ENCODE measurements around a stretch of chr19.

DNA sequence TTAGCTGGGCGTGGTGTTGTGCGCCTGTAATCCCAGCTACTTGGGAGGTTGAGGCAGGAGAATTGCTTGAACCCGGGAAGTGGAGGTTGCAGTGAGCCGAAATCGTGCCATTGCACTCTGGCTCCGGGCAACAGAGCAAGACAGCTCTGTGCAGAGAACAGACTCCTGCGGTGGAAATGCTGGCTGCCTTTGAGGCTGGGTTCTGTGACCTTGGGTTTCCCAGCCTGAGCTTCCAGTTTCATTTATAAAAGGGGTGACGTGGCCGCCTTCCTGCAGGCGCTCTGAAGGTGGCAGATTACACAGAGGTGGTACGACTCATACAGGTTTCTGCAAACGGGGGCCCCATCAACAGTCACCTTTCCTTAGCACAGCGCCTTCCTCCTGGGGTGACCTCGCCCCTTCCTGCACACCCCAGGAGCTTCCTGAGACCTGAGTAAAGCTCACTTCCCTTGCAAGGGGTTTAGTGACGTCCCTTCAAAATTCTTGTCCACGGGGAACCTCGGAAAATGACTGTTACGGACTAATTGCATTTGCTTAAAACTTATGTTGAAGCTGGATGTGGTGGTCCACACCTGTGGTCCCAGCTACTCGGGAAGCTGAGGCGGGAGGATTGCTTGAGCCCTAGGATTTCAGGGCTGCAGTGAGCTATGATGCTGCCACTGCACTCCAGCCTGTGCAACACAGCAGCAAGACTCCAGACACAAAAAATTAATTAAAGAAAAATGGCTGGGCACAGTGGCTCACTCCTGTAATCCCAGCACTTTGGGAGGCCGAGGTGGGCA, 81.6 kb downstream of the GNG7 start:
- PRO-cap, 3 experiments: peak in 1 of 3 experiments; most common plus-strand start position 322 of the sequence (in 1); most common minus-strand start position 218 of the sequence (in 1)
- RAMPAGE, long total RNA: no peak
- RRBS, 2 experiments: no CpG with 5 or more reads among the region's 21 CpGs

DNA sequence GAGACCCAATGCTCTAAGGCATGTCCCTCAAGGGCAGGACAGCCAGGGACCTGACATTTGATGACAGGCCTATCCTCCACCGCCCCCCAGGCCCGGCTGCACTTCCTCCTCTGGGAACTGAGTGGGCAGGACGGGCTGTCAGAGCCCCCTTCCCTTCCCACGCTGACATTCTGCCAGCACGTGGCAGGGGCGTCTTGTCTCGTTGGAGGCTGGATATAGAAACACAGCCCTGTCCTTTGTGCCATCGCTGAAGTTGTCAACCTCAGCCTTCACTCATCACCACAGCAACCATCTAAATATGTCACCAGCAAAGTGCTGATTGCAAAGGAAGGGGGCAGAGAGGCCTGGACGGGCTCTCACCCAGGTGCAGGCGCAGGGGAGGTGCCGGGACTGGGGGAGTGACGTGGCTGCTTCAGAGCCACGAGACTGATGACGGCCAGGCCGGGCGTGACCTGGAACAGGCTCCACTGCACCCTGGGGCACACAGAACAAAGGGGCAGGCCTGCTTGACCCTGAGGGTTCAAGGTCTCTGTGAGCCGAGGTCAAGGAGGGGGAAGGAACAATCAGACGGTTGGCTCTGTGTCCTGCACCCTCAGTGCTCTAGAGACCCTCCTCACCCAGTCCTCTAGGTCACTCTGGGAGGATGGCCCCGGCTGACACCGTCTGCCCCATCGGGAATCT, 38.3 kb downstream of the GNG7 start:
- PRO-cap, 3 experiments: no peak in any of the 3 experiments
- RAMPAGE, long total RNA: no peak
- RRBS, 2 experiments: 43 to 47% methylated on average over 5 of the region's 21 CpGs

DNA sequence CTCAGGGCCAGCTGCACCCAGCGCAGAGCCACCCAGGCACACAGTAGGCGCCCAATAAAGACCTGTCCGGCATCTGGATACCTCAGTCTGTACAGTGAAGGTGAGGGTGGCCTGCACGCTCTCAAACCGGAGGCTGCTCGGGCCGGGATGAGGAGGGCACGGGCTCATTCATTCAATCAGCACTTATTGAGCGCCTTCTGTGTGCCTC, 294 bp downstream of the SLC39A3 start:
- PRO-cap, 3 experiments: no peak in any of the 3 experiments
- RAMPAGE, long total RNA: no peak
- RRBS, 2 experiments: 4 to 5% methylated on average over 7 of the region's 9 CpGs

GRCh38 chr19:2775105-2775901, 7.8 kb downstream of the SGTA start:
- PRO-cap, 3 experiments: peak in 1 of 3 experiments; most common plus-strand start chr19:2775467 (in 1)
- RAMPAGE, long total RNA: no peak
- RRBS, 2 experiments: no CpG with 5 or more reads among the region's 29 CpGs

- PRO-cap, 3 experiments: no peak in any of the 3 experiments
- RAMPAGE, long total RNA: no peak
- RRBS, 2 experiments: 67% methylated on average over 1 of the region's 19 CpGs; no CpG with 5 or more reads in 1 of the 2 experiments
These were observed 11.9 kb downstream of the THOP1 start for GRCh38 chr19:2797155-2797684.

GRCh38 chr19:2902546-2902927, 1.8 kb downstream of the ZNF57 start:
- PRO-cap, 3 experiments: no peak in any of the 3 experiments
- RAMPAGE, long total RNA: no peak
- RRBS, 2 experiments: no CpG with 5 or more reads among the region's 4 CpGs

DNA sequence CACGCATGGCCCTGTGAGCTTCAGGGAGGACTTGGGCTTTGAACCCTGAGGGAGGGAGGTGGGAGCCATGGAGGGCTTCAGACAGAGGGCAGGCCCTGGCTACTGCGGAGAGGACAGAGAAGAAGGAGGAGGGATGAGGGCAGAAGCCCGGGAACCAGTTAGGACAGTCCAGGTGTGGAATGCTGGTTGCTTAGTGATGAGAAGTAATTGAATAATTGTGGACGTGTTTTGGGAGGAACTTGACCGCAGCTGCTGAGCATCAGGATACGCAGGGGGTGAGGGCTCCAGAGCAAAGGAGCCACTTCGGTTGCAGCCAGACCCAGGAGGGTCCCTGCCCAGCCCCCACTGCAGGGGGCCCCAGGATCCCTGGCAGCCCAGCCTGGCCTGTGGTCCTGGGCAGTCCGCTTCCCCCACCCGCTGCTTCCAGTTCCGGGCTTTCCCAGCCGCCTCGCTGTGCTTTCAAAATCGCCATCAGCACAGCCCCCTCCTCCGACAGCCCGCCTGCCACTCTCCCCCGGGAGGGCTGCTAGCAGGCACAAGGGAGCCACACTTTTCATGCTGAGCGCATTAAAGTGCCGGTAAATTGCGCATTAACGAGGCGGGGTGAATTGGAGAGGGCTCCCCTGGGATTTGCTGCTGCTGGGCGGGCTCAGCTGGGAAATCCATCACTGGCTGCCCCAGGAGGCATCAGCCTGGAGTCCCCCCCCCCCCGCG, 6.4 kb downstream of the TLE6 start:
- PRO-cap, 3 experiments: no peak in any of the 3 experiments
- RAMPAGE, long total RNA: no peak
- RRBS, 2 experiments: 3 to 4% methylated on average over 8 of the region's 24 CpGs

- PRO-cap, 3 experiments: no peak in any of the 3 experiments
- RAMPAGE, long total RNA: no peak
- RRBS, 2 experiments: 10 to 12% methylated on average over 6 to 7 of the region's 44 CpGs
These were observed 12.9 kb upstream of the TLE2 start for GRCh38 chr19:3041702-3042613.

- PRO-cap, 3 experiments: no peak in any of the 3 experiments
- RAMPAGE, long total RNA: no peak
- RRBS, 2 experiments: no CpG with 5 or more reads among the region's 38 CpGs
These were observed 1.6 kb downstream of the GNA11 start for GRCh38 chr19:3095458-3096463.

- PRO-cap, 3 experiments: no peak in any of the 3 experiments
- RAMPAGE, long total RNA: no peak
- RRBS, 2 experiments: no CpG with 5 or more reads among the region's 45 CpGs
These were observed 14.8 kb upstream of the GNA15 start for GRCh38 chr19:3120880-3121593.

GRCh38 chr19:3403544-3404507, 37.4 kb downstream of the NFIC start:
- PRO-cap, 3 experiments: peak in 3 of 3 experiments; most common plus-strand start chr19:3403873 (in 3); most common minus-strand start chr19:3404101 (in 3)
- RAMPAGE, long total RNA: no peak
- RRBS, 2 experiments: 4 to 6% methylated on average over 31 of the region's 61 CpGs

DNA sequence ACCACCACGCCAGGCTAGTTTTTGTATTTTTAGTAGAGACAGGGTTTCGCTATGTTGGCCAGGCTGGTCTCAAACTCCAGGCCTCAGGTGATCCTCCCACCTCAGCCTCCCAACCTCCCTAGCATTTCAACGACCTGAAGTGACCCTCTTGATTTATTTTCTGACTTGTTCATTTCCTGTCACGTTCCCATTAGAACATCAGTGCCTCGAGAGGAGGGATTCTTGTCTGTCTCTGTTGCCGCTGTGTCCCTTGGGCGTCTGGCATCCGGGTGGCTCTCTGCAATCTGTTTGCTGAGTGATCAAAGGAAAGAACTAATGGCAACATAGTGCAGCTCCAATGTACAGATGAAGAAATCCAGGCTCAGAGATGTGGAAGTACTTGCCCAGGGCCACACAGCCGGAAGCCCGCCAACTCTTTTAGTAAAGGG, 47.4 kb downstream of the NFIC start:
- PRO-cap, 3 experiments: no peak in any of the 3 experiments
- RAMPAGE, long total RNA: no peak
- RRBS, 2 experiments: 58% methylated on average over 2 of the region's 10 CpGs; no CpG with 5 or more reads in 1 of the 2 experiments

GRCh38 chr19:3481670-3482281, 1.5 kb upstream of the SMIM24 start:
- PRO-cap, 3 experiments: no peak in any of the 3 experiments
- RAMPAGE, long total RNA: no peak
- RRBS, 2 experiments: 21 to 25% methylated on average over 14 to 17 of the region's 26 CpGs

DNA sequence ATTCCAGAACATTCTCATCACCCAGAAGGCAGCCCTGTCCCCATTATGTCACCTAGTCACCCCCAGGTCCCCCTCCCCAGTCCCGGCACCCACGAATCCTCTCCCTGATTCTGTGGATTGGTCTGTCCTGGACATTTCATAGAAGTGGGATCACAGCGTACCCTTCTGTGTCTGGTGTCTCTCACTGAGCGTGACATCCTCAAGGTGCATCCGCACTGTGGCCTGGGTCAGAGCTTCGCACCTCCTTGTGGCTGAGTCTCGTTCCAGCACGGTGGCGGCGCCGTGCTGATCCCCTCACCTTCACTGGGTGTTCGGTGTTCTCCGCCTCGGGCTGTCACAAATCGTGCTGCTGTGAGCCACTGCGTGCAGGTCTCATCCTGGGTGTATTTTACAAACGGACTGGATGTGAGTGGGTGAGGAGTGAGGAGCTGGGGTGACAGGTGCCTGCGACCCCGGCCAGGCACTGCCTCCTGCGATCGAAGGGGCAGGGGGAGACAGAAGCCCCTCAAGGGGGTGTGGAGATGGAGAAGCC, 528 bp upstream of the TEKTIP1 start:
- PRO-cap, 3 experiments: no peak in any of the 3 experiments
- RAMPAGE, long total RNA: no peak
- RRBS, 2 experiments: no CpG with 5 or more reads among the region's 21 CpGs

DNA sequence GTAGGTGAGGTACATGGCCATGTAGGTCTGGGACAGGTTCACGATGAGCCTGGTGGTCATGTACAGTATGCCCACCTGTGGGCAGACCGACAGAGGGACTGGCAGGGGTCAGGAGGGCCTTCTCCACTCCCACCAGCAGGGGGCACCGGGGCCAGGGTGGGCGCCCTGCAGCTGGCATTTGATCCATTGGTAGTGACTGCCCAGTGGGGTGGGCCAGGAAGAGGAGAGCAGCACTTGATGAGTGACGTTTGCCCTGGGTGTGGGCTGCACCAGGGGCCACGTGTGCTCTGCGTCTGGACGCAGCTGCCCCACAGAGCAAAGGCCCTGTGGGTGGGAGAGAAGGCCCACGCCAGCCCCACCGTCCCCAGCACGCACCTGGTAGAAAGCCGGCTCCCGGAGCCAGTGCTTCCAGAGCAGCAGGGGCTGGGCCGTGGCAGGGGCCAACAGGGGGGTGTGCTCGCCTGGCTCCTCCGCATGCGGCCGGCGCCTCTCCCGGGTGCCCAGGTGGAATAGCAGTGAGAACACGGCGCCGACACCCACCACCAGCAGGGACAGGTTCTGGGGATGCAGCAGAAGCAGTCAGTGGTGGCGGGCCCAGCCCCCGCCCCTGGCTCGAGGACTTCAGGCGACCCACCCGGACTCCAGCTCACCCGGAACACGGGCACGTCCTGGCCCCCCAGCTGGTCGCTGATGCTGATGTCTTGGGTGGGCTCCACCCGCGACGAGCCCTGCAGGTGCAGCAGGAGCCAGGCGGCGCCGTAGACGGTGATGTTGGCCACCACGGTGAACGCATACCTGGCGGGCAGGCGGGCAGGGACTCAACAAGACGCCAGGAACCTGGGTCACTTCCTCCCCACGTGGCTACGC, 8.7 kb downstream of the TEKTIP1 start:
- PRO-cap, 3 experiments: no peak in any of the 3 experiments
- RAMPAGE, long total RNA: no peak
- RRBS, 2 experiments: 23 to 60% methylated on average over 1 to 5 of the region's 46 CpGs

GRCh38 chr19:3653072-3653685, 26.6 kb upstream of the CACTIN start:
- PRO-cap, 3 experiments: no peak in any of the 3 experiments
- RAMPAGE, long total RNA: no peak
- RRBS, 2 experiments: no CpG with 5 or more reads among the region's 34 CpGs

- PRO-cap, 3 experiments: no peak in any of the 3 experiments
- RAMPAGE, long total RNA: no peak
- RRBS, 2 experiments: 67 to 73% methylated on average over 7 of the region's 24 CpGs
These were observed 32.5 kb upstream of the MATK start for GRCh38 chr19:3818553-3819109.

DNA sequence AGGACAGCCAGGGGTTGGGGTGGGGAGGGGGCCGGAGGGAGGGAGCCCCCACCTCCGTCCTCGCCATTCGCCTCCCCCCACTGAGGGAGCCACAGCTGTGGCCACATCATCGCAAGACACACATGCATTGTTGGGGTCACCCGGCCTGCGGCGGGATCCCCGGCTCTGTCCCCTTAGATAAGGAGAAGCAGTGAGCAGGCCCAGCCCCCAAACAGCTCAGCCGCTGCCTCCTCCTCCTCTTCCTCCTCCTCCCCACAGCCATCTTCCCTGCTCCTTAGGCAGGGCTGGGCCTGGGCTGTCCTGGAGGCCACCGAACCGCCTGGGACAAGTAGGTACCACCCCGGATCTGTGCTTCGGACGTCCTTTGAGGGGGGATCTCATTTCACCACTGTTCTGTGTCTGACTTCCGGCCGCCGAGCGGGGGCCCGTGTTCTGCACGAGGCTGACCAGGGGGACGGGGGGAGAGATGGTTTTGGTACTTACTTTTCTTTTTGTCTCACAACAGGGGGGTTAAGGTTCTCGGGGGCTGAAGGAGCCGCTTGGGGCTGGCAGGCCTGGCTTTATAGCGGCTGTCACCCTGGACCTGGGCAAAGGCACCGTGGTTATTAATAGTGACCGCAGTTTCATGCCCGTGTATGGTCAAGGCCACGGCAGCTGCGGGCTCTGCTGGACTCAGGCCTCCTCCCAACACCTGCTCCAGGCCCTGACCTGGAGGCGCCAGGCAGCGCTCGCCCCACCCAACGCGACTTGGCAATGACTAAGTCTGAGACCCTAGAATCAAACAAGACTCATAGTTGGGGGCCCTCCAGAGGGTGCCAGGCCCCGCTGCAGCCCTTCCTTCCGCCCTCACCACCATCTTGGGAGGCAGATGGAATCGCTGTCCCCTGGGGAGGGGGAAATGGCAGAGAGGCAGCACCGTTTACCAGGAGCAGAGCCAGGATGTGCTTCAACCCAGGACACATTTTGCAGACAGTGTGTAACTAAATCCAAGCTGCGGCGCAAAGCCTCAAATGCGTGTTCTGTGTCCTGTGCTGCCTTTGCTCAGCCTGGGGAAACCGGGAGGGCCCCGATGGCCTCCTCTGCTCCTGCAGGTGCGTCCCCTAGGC, 18.3 kb downstream of the NMRK2 start:
- PRO-cap, 3 experiments: peak in 2 of 3 experiments; most common plus-strand start position 388 of the sequence (in 1); most common minus-strand start position 348 of the sequence (in 1)
- RAMPAGE, long total RNA: no peak
- RRBS, 2 experiments: 6 to 8% methylated on average over 9 of the region's 45 CpGs

GRCh38 chr19:3951934-3952125, 19.0 kb downstream of the NMRK2 start:
- PRO-cap, 3 experiments: no peak in any of the 3 experiments
- RAMPAGE, long total RNA: no peak
- RRBS, 2 experiments: no CpG with 5 or more reads among the region's 1 CpG

- PRO-cap, 3 experiments: no peak in any of the 3 experiments
- RAMPAGE, long total RNA: no peak
- RRBS, 2 experiments: 0% methylated on average over 1 of the region's 39 CpGs; no CpG with 5 or more reads in 1 of the 2 experiments
These were observed 482 bp downstream of the DAPK3 start for GRCh38 chr19:3970246-3970988.

Measured in skeletal muscle tissue (tissue), 7 donors.